ENCODE measurements around a stretch of chr14.

- PRO-cap, 4 experiments = peak in 4 of 4 experiments; most common plus-strand start chr14:24818374 (in 4); most common minus-strand start chr14:24818004 (in 2)
- RAMPAGE, long total RNA, 2 experiments = start-site peak on the plus strand in 1 of 2 experiments, at chr14:24818355-24818382 at its widest, 31 reads per replicate
Observed at GRCh38 chr14:24817712-24818763, 184.0 kb upstream of the GZMB start.

DNA sequence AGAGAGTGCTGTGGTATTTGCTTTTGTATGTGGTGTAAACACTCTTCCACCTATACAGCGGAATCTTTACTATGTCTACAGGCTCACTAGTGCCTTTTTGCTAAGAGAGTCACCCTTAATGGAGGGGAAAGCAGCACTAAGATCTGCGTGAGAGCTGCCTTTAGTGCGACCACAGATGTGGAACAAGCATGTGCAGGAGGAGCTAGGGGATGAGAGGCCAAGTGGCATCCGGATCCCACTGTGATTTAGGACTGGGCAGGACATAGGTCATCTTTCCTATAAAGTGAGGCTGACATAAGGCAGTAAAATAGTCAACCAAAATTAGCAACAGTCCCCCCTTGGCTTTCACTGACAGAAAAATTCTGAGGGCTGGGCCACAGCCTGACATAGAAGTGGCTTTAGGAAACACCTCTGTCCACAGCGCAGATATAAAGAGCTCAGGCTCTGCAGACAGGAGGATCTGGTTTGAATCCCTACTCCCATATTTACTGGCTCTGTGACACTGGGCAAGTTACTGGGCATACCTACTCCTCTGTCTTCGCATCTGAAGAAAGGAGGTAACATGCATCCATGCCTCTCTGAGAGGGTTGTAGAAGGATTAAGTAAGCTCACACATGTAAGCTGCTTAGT lies 95.4 kb downstream of the STXBP6 start:
- PRO-cap, 4 experiments = no peak in any of the 4 experiments
- RAMPAGE, long total RNA, 2 experiments = no peak in any of the 2 experiments

GRCh38 chr14:25032292-25032777 lies 17.6 kb downstream of the STXBP6 start:
- PRO-cap, 4 experiments = no peak in any of the 4 experiments
- RAMPAGE, long total RNA, 2 experiments = start-site peak on the minus strand in 2 of 2 experiments, at chr14:25032576-25032751 at its widest, 7 to 9 reads per replicate

DNA sequence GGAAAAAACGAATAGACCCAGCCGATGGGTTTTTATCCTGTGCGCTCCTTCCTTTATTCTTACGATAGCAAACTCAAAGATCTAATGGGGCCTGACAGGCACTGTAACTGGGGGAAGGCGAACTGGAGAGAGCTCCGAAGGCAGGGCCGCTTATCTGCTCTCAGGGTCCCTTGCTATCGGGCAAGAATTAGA lies 459 bp upstream of the STXBP6 start:
- PRO-cap, 4 experiments = no peak in any of the 4 experiments
- RAMPAGE, long total RNA, 2 experiments = no peak in any of the 2 experiments

DNA sequence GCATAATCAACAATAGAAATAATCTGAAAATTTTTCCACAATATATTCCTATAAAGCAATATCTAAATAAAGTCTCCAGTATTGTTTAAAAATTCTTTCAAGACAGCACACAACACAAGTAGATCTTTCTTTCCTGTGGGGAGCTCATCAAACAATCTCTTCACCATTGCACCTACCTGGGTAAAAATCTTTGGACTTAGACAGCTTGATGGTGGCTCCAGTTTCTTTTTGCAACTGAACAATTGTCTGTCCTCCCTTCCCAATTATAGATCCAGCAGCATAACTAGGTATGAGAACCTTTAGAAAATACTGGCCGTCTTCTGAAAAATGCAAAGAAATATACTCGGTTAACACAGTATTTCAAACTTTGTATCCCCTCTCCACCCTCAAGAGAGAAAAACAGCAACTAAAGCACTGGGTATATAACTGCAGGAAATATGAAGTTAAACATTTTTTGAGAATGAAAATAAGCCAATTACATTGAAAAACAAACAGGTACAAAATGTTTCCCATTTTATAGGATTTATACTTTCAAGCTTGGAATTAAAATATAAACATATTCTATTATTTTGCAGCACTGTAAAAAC lies 2.5 kb downstream of the NOVA1 start:
- PRO-cap, 4 experiments = no peak in any of the 4 experiments
- RAMPAGE, long total RNA, 2 experiments = no peak in any of the 2 experiments

- PRO-cap, 4 experiments = no peak in any of the 4 experiments
- RAMPAGE, long total RNA, 2 experiments = no peak in any of the 2 experiments
Observed at GRCh38 chr14:27845111-27845941, 921.3 kb upstream of the FOXG1 start.

- PRO-cap, 4 experiments = no peak in any of the 4 experiments
- RAMPAGE, long total RNA, 2 experiments = no peak in any of the 2 experiments
Observed at GRCh38 chr14:29345788-29346194, 579.2 kb downstream of the FOXG1 start.

DNA sequence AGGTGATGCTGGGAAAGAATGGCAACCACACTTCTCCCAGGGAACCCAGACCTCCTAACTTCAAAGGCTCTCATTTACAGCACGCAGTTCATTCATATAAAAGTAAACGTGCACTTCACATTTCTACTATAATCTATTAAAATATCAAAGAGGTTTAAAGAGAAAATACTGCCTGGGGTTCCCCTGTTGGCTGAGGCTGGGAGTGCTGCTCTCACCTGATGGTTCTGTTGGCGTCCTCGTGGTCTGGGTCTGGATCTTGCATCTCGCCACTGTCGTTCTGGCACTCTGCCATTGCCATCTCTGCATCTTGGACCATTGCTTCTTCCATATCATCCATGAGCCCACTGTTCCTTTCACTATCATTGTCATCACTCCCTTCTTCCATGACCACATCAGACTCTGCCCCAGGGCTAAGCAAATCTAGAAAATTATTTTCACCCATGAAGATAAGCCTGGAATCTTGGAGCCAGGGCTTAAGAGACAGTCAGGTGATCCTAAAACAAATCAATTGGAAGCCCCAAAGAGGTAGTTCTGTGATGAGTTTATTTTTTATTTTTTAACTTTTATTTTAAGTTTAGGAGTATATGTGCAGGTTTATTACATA lies 291.5 kb downstream of the PRKD1 start:
- PRO-cap, 4 experiments = no peak in any of the 4 experiments
- RAMPAGE, long total RNA, 2 experiments = no peak in any of the 2 experiments

- PRO-cap, 4 experiments = no peak in any of the 4 experiments
- RAMPAGE, long total RNA, 2 experiments = no peak in any of the 2 experiments
Observed at GRCh38 chr14:29745832-29746314, 181.8 kb downstream of the PRKD1 start.

DNA sequence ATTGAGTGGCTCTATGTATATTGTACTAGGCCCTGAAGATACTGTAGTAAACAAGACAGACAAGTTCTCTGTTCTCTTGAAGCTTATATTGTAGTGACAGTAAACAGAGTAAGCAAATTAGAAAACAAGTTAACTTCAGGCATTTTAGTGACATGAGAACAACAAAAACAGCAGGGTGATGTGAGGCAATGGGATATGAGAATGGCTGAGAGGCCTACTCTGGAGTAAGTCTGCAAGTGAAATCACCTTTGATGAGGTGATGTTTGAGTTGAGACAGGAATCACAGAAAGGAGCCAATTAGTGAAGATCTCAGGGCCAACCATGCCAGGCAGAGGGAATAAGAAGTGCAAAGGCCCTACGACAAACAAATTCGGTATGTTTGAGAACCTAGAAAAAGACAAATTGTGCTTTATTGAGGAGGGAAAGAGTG lies 54.2 kb downstream of the SCFD1 start:
- PRO-cap, 4 experiments = no peak in any of the 4 experiments
- RAMPAGE, long total RNA, 2 experiments = no peak in any of the 2 experiments

GRCh38 chr14:30909875-30910567 lies 35.7 kb downstream of the COCH start:
- PRO-cap, 4 experiments = no peak in any of the 4 experiments
- RAMPAGE, long total RNA, 2 experiments = no peak in any of the 2 experiments

- PRO-cap, 4 experiments = no peak in any of the 4 experiments
- RAMPAGE, long total RNA, 2 experiments = no peak in any of the 2 experiments
Observed at GRCh38 chr14:30936254-30936786, 62.0 kb downstream of the COCH start.

GRCh38 chr14:31023782-31024469 lies 1.5 kb upstream of the AP4S1 start:
- PRO-cap, 4 experiments = peak in 3 of 4 experiments; most common plus-strand start chr14:31024246 (in 2); most common minus-strand start chr14:31024061 (in 1)
- RAMPAGE, long total RNA, 2 experiments = no peak in any of the 2 experiments

- PRO-cap, 4 experiments = no peak in any of the 4 experiments
- RAMPAGE, long total RNA, 2 experiments = no peak in any of the 2 experiments
Observed at GRCh38 chr14:31251362-31252034, 43.9 kb upstream of the HECTD1 start.

DNA sequence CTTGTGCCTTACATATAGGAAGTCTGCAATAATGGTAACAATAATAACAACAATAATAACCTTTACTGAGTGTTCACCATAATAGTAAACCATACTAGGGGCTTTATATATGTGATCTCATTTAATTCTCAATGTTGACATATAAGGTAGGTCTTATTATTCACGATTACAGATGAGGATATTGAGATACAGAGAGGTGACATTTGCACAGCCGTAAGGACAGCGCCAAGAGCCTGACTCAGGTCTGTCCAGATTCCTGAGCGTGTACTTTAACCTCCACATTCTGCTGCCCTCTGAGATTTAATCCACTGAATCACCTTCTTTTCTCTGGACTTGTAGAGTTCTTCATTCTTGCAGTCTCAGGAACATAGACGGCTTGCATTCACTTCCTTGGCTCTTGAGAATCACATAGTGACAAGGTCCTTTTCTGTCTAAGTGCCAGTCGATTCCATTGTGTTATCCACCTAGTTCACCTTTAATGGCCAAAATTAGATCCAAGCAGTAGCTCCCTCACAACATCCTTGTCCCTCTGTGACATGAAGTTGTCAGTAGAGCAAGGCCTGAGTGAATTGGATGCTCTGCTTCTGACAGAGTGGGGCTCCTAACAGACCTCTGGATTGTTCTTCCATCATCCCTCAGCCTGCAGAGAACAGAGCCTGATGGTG lies 141.0 kb upstream of the ARHGAP5 start:
- PRO-cap, 4 experiments = no peak in any of the 4 experiments
- RAMPAGE, long total RNA, 2 experiments = no peak in any of the 2 experiments

DNA sequence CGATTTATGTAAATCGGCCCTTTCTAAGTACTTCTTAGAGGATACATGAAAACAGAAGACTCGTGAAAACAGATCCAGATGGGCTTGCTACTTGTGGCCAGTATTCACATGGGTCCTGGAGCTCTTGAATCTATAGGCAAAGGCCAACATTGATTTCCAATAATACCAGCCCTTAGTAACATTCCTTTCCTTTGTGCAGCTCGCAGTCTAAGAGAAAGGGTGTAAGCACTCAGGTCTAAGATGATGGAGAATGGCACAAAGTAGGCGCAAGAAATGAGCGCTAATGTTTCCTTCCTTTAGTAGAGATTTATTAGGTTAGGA lies 125.3 kb downstream of the ARHGAP5 start:
- PRO-cap, 4 experiments = no peak in any of the 4 experiments
- RAMPAGE, long total RNA, 2 experiments = no peak in any of the 2 experiments

GRCh38 chr14:32202796-32203862 lies 126.0 kb upstream of the AKAP6 start:
- PRO-cap, 4 experiments = peak in 4 of 4 experiments; most common plus-strand start chr14:32203598 (in 4); most common minus-strand start chr14:32203140 (in 2)
- RAMPAGE, long total RNA, 2 experiments = start-site peak on the plus strand in 1 of 2 experiments, at chr14:32203606-32203627 at its widest, 34 reads per replicate

- PRO-cap, 4 experiments = no peak in any of the 4 experiments
- RAMPAGE, long total RNA, 2 experiments = no peak in any of the 2 experiments
Observed at GRCh38 chr14:32454071-32454559, 125.0 kb downstream of the AKAP6 start.

DNA sequence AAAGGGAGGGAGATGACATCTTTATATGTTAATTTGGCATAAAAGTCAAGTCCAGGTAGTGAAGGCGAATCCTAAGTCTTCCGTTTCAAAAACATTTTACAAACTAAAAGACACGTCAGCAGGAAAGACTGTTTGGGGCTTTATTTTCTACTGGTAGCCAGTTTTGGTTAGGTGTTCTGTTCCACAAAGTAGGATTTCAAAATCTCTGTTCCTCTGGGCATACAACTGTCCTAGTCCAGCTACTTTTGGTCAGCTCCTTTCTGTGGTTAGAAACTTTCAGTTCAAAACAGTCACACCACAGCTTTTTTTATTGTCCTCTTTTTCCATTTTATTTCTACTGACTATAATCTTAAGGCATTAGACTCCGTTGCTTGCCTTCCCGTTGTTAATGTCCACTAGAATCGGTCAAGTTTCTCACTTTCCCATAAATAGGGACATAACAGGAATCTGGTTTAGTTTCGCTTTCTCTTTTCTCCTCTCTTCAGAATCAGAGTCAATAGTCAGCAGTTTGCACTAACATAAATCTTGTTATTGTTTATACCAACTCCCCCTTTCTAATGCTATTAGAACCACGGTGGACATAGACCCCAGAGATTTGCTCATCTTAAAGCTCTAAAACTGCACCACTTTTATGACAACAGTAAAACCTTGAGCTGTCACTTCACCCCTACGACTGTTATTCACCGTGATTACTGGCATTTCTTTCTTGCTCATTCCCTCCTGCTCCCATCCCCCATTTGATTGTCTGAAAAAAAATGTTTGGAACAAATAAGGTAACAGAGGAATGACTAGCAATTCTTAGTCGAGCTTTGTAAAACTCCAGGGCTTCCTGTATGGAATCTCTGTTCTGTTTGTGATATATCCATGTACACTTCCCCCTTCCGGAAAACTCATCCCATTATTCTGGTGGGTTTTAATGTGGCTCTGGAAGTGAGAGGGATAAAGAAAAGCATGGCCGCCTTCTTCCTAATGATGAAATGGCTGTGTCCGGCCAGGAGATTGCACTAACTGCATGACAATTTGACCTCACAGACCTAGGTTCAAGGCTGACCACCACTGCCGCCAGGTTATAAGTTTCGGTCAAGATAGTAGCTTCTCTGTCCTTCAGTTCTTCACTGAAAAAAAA lies 41.4 kb upstream of the NPAS3 start:
- PRO-cap, 4 experiments = peak in 2 of 4 experiments; most common plus-strand start position 484 of the sequence (in 2); most common minus-strand start position 227 of the sequence (in 1)
- RAMPAGE, long total RNA, 2 experiments = no peak in any of the 2 experiments

GRCh38 chr14:34053666-34054248 lies 102.9 kb upstream of the EGLN3 start:
- PRO-cap, 4 experiments = no peak in any of the 4 experiments
- RAMPAGE, long total RNA, 2 experiments = no peak in any of the 2 experiments